GM12878 (cell line): Measurements from ENCODE around the genes MEA1 and PTK7.

- RAMPAGE, long total RNA: no peak
- RRBS, 2 experiments: 2 to 4% methylated on average over 18 of the region's 59 CpGs
CAGE:
- cytosol, long polyA minus RNA: no peak
- cytosol, long polyA plus RNA: no peak
- long polyA plus RNA: no peak
- nucleolus, long total RNA: no peak
- nucleus, long polyA plus RNA: no peak
- nucleus, long total RNA: no peak
Observed at GRCh38 chr6:41560246-41561223, 14.4 kb downstream of the FOXP4 start.

DNA sequence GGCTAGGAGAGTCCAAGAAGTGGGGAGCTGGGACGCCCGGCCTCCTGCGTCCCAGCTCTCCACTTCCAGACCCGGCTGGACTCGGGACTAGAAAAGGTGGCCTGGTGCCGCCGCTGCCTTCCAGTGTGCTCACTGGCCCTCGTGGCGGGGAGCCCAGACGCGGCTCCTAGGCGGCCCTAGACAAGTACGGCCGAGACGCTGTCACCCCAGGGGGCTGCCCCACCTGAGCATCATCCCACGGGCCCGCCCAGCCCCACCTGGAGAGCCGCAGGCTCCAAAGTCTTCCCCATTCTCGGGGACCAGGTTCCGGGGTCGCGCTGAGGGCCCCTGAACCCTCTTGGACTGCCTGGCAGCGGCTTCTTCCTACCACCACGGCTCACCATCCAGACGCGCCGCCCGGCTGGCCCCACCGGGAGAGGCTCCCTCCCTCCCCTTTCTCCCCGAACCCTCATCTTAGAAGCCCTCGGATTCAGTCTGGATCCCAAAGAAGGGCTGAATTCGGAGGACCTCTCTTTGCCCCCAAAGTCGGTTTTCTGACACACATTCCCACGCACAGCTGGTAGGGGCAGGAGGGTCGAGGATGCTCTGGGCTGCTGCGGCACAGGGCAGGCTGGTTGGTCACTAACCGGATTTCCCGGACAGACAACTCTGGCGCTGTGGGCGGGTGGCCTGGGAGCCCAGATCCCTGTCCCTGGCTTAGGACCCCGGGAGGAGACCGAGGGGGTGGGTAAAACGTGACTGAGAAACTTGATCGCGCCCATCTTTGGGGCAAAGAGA is 788 bp upstream of the MDFI start:
- RAMPAGE, long total RNA: no peak
- RRBS, 2 experiments: 15 to 40% methylated on average over 13 to 14 of the region's 45 CpGs
CAGE:
- cytosol, long polyA minus RNA: no peak
- cytosol, long polyA plus RNA: no peak
- long polyA plus RNA: no peak
- nucleolus, long total RNA: no peak
- nucleus, long polyA plus RNA: no peak
- nucleus, long total RNA: no peak

DNA sequence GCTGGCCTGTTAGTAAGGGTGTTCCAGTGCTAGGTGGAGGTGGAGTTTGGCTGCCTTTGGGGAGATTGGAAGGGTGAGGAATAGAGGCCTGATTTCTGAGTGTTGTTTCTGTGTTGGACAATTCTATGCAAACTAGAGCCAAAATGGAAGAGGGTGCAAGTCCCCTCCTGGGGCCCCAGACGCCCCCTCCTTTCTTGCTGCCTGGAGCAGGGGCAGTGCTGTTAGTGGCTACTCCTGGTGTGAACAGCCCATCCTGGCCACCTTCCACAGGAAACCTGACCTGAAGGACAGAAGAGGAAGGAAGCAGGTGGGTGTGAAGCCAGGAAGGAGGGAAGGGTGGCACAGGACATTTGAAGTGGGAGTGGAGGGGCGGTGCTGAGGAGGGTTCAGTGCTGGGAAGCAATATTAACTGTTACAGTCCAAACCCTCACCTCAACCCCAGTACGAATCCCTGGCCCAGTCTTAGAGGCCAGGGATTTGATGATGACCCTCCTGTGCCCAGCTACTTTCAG is 688 bp downstream of the PRICKLE4 start:
- RAMPAGE, long total RNA: no peak
- RRBS, 2 experiments: no CpG with 5 or more reads among the region's 3 CpGs
CAGE:
- cytosol, long polyA minus RNA: no peak
- cytosol, long polyA plus RNA: no peak
- long polyA plus RNA: no peak
- nucleolus, long total RNA: no peak
- nucleus, long polyA plus RNA: no peak
- nucleus, long total RNA: no peak

- RAMPAGE, long total RNA: no peak
- RRBS, 2 experiments: 95 to 100% methylated on average over 1 to 3 of the region's 17 CpGs
CAGE:
- cytosol, long polyA minus RNA: no peak
- cytosol, long polyA plus RNA: no peak
- long polyA plus RNA: no peak
- nucleolus, long total RNA: no peak
- nucleus, long polyA plus RNA: no peak
- nucleus, long total RNA: no peak
Observed at GRCh38 chr6:41932071-41932970, 9.3 kb downstream of the CCND3 start.

DNA sequence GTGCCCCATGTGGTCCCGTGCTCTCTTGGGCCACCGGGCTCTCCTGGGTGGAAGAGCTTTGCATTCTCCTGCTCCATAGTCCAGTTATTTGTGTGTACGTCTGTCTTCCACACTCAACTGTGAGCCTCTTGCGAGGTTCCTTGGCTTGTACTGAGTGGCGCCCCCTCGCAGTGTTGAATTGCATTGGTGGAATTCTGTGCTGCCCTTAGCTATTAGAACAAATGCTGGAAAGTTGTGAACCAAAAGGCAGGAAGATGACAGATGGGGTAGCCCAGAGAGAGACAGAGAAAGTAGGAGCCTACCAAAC is 45.9 kb downstream of the TAF8 start:
- RAMPAGE, long total RNA: no peak
- RRBS, 2 experiments: no CpG with 5 or more reads among the region's 6 CpGs
CAGE:
- cytosol, long polyA minus RNA: no peak
- cytosol, long polyA plus RNA: no peak
- long polyA plus RNA: no peak
- nucleolus, long total RNA: no peak
- nucleus, long polyA plus RNA: no peak
- nucleus, long total RNA: no peak

DNA sequence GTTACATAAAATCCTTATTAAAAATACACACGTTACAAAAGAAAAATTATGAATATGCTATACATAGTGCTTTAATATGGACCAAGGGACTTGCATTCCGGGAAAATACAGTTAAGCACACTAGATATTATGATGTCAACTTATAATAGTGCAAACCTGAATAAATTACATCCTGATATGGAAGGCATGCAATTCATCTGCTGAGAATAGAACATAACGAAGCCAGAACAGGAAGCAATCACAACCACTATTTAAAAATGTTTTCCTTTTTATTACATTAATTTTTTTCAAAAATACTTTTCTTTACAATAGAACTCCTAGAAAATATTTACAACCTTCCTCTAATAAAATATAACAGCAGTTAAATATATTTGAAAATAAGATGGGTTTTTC is 7.8 kb upstream of the MRPS10 start:
- RAMPAGE, long total RNA: no peak
- RRBS, 2 experiments: no CpG with 5 or more reads among the region's 3 CpGs
CAGE:
- cytosol, long polyA minus RNA: no peak
- cytosol, long polyA plus RNA: no peak
- long polyA plus RNA: no peak
- nucleolus, long total RNA: no peak
- nucleus, long polyA plus RNA: no peak
- nucleus, long total RNA: no peak

DNA sequence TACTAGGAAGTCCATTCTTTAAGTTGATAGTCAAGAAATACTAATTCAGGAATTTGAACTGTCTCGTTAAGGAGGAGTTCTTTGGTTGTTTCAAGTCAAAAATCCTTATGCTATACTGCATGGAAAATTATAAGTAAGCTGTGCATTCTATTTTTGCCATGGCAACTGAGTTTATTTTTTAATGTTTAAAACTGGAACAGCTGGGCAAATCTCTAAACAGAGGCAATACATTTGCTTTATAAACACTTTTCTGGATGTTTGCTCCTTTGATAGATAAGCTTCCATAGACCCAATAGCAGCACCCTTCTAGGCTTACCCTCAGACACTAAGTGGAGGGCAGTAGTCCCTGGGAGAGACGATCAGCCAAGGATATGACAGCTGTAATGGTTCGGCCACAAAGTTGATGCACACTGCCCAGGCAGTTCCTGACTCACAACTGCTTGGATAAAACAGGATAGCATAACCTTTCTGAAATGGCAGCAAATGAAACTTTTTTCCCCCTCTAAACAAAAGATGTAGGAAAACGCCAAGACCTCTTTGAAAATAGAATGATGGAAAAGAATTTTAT is 8.5 kb upstream of the MRPS10 start:
- RAMPAGE, long total RNA: no peak
- RRBS, 2 experiments: no CpG with 5 or more reads among the region's 4 CpGs
CAGE:
- cytosol, long polyA minus RNA: start-site peak on the minus strand centred at position 211 of the sequence, 8 bp wide, 8 reads
- cytosol, long polyA plus RNA: no peak
- long polyA plus RNA: no peak
- nucleolus, long total RNA: no peak
- nucleus, long polyA plus RNA: no peak
- nucleus, long total RNA: no peak

- RAMPAGE, long total RNA: no peak
- RRBS, 2 experiments: no CpG with 5 or more reads among the region's 8 CpGs
CAGE:
- cytosol, long polyA minus RNA: no peak
- cytosol, long polyA plus RNA: no peak
- long polyA plus RNA: no peak
- nucleolus, long total RNA: no peak
- nucleus, long polyA plus RNA: no peak
- nucleus, long total RNA: no peak
Observed at GRCh38 chr6:42269564-42270084, 52.0 kb upstream of the MRPS10 start.

GRCh38 chr6:42278109-42278504 is 60.4 kb upstream of the MRPS10 start:
- RAMPAGE, long total RNA: no peak
- RRBS, 2 experiments: no CpG with 5 or more reads among the region's 4 CpGs
CAGE:
- cytosol, long polyA minus RNA: no peak
- cytosol, long polyA plus RNA: no peak
- long polyA plus RNA: no peak
- nucleolus, long total RNA: no peak
- nucleus, long polyA plus RNA: no peak
- nucleus, long total RNA: no peak

DNA sequence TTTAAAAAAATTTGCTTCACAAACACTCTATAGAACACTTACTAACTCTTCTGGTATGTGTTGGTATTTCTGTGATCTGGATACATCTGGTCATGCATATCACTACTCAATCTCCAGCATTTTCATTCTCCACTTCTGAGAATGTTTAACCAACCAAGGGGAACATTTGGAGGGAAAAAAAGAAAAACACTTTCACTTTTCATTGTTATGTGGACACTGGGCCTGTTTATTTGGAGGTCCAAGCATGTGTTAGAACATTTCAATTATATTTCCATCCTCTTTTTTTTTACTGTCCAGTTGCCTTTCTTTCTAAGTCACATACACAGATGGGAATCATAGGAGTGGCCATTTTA is 4.4 kb upstream of the BICRAL start:
- RAMPAGE, long total RNA: no peak
CAGE:
- cytosol, long polyA minus RNA: no peak
- cytosol, long polyA plus RNA: no peak
- long polyA plus RNA: no peak
- nucleolus, long total RNA: no peak
- nucleus, long polyA plus RNA: no peak
- nucleus, long total RNA: no peak

GRCh38 chr6:42783280-42784277 is 1.7 kb downstream of the BICRAL start:
- RAMPAGE, long total RNA: no peak
- RRBS, 2 experiments: under 1 to 1% methylated on average over 9 to 15 of the region's 68 CpGs
CAGE:
- cytosol, long polyA minus RNA: no peak
- cytosol, long polyA plus RNA: no peak
- long polyA plus RNA: start-site peak on the plus strand at chr6:42783438-42784347, 24 and 15 reads in 2 replicates
- nucleolus, long total RNA: no peak
- nucleus, long polyA plus RNA: no peak
- nucleus, long total RNA: no peak

- RAMPAGE, long total RNA: no peak
- RRBS, 2 experiments: no CpG with 5 or more reads among the region's 4 CpGs
CAGE:
- cytosol, long polyA minus RNA: no peak
- cytosol, long polyA plus RNA: no peak
- long polyA plus RNA: start-site peak on the plus strand at chr6:42787549-42787761, 18 and 15 reads in 2 replicates
- nucleolus, long total RNA: no peak
- nucleus, long polyA plus RNA: start-site peak on the plus strand at chr6:42787379-42787955, 51 and 33 reads in 2 replicates
- nucleus, long total RNA: no peak
Observed at GRCh38 chr6:42787574-42788062, 5.8 kb downstream of the BICRAL start.

- RAMPAGE, long total RNA: no peak
- RRBS, 2 experiments: no CpG with 5 or more reads among the region's 3 CpGs
CAGE:
- cytosol, long polyA minus RNA: no peak
- cytosol, long polyA plus RNA: no peak
- long polyA plus RNA: no peak
- nucleolus, long total RNA: no peak
- nucleus, long polyA plus RNA: no peak
- nucleus, long total RNA: no peak
Observed at GRCh38 chr6:42789434-42790354, 7.8 kb downstream of the BICRAL start.

GRCh38 chr6:42804723-42805135 is 22.9 kb downstream of the BICRAL start:
- RAMPAGE, long total RNA: no peak
- RRBS, 2 experiments: no CpG with 5 or more reads among the region's 5 CpGs
CAGE:
- cytosol, long polyA minus RNA: no peak
- cytosol, long polyA plus RNA: no peak
- long polyA plus RNA: no peak
- nucleolus, long total RNA: no peak
- nucleus, long polyA plus RNA: no peak
- nucleus, long total RNA: no peak

GRCh38 chr6:42845243-42845854 is 34.1 kb upstream of the RPL7L1 start:
- RAMPAGE, long total RNA: no peak
- RRBS, 2 experiments: no CpG with 5 or more reads among the region's 19 CpGs
CAGE:
- cytosol, long polyA minus RNA: no peak
- cytosol, long polyA plus RNA: no peak
- long polyA plus RNA: no peak
- nucleolus, long total RNA: no peak
- nucleus, long polyA plus RNA: no peak
- nucleus, long total RNA: no peak

DNA sequence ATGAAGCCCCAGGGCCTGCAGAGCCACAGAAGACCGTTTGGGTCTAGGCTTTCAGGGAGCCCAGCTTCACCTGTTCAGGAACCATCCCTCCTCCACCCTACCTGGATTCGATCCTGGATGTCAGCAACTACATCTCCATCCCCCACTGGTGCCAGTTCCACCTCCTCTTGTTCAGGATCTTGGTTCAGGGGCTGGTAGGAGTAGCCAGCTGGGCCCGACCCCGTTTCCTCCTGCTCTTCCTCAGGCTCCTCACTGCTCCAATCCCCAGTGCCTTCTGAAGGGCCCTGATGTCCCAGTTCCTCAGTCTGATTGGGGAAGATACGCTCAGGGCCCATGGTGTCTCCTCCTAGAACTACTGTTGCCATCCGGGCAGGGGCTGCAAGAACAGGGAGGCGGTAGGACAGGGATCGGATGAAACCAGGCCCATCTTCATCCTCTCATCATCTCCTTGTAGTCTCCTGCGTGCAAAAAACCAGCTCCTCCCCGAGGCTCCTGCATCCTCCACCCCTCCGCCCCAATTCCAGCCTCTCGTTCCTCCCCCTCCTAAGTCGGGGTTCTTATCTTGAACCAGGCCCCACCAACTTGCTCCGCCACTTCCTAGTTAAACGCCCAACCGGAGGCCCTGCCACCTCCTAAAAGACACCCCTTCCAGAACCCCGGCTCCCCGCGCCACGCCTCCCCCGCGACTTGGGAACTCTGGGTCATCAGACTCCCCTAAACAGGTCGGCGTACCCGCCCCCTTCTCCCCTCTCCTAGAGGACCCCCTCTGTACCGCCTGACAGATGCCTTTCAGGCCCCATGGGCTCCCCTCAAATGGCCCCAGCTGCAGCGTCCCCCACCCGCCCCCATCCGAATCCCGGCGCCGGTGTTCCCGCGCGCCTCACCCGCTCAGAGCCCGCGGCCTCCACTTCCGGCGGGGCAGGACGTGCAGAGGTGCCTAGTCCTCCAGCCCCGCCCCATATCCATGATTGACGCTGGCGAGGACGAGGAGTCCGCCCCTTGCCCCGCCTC is at the start of gene MEA1:
Gene MEA1, minus strand, starts transcription at position 933 of the 1,011 bp plus-strand sequence.
- RAMPAGE, long total RNA: start-site peak on the minus strand centred at position 728 of the sequence, 376 bp wide, 1,181 and 980 reads in 2 replicates
- RRBS, 2 experiments: 2 to 3% methylated on average over 7 to 9 of the region's 47 CpGs
CAGE:
- cytosol, long polyA minus RNA: start-site peak on the minus strand centred at position 936 of the sequence, 7 bp wide, 30 reads
- cytosol, long polyA plus RNA: no peak
- long polyA plus RNA: no peak
- nucleolus, long total RNA: start-site peak on the minus strand centred at position 566 of the sequence, 233 bp wide, 18 reads; start-site peak on the minus strand centred at position 910 of the sequence, 8 bp wide, 20 reads
- nucleus, long polyA plus RNA: start-site peak on the minus strand centred at position 903 of the sequence, 26 bp wide, 54 and 63 reads in 2 replicates
- nucleus, long total RNA: no peak

GRCh38 chr6:43075781-43076956 is at the start of gene PTK7:
PTK7 (plus strand) TSS chr6:43076314.
- RAMPAGE, long total RNA: no peak
- RRBS, 2 experiments: 1 to 2% methylated on average over 27 to 47 of the region's 102 CpGs
CAGE:
- cytosol, long polyA minus RNA: no peak
- cytosol, long polyA plus RNA: start-site peak on the plus strand at chr6:43076271-43076358, 52 and 49 reads in 2 replicates
- long polyA plus RNA: start-site peak on the plus strand at chr6:43076261-43076886, 22 and 44 reads in 2 replicates
- nucleolus, long total RNA: no peak
- nucleus, long polyA plus RNA: no peak
- nucleus, long total RNA: no peak

DNA sequence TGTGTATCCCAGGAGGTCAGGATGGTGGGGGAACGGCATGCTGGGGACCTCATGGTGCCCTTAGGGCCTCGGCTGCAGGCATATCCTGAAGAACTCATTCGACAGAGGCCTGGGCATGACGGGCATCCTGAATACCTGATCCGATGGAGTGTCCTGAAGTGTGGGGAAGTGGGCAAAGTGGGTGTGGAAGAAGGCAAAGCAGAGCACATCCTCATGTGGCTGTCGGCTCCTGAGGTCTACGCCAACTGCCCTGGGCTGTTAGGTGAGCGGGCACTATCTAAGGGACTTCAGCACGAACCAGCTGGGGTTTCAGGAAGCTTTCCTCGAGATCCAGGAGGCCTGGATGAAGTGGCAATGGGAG is 2.3 kb downstream of the CUL9 start:
- RAMPAGE, long total RNA: no peak
- RRBS, 2 experiments: no CpG with 5 or more reads among the region's 10 CpGs
CAGE:
- cytosol, long polyA minus RNA: no peak
- cytosol, long polyA plus RNA: no peak
- long polyA plus RNA: no peak
- nucleolus, long total RNA: no peak
- nucleus, long polyA plus RNA: no peak
- nucleus, long total RNA: no peak

DNA sequence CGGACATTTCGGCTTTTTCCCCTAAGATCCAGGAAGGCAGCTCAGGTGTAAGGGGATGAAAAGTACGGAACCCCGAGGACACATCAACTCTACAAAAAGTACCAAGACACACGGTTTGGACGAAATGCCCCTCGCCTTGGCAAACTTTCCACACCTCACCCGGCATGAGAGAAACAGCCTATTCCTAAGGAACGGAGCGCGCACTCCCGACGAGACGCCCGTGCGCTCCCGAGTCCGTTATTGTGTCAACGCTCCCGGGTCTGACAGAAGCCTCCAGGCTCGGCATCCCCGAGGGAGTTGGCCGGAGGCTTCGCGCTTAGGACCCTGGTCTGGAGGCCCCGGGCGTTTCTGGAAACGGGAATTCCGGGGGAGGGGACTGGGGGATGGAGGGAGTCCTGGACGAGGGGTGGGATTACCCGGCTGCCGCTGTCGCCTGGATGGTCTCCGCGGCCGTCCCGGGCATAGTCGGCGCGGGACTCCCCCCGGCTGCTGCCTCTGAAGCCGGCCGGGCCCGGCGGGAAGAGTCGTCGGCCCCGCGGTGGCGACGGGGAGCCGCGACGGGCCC is 814 bp downstream of the ZNF318 start:
- RAMPAGE, long total RNA: no peak
- RRBS, 2 experiments: 2% methylated on average over 19 to 29 of the region's 54 CpGs
CAGE:
- cytosol, long polyA minus RNA: no peak
- cytosol, long polyA plus RNA: no peak
- long polyA plus RNA: no peak
- nucleolus, long total RNA: no peak
- nucleus, long polyA plus RNA: no peak
- nucleus, long total RNA: no peak

DNA sequence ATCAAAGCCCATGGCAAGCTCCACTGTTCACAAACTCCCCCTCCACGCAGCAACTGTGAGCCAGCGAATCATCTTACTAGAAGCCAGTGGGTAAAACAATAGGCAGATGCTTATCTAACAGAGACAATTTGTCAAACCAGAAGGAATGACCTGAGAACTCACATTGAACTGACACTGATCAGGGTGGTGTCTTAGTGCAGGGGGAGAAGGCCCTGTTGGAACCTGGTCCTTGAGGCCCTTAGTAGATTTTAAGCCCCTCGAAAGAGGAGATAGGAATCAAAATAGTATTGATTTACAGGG is 4.5 kb downstream of the MRPS18A start:
- RAMPAGE, long total RNA: no peak
- RRBS, 2 experiments: no CpG with 5 or more reads among the region's 3 CpGs
CAGE:
- cytosol, long polyA minus RNA: no peak
- cytosol, long polyA plus RNA: no peak
- long polyA plus RNA: no peak
- nucleolus, long total RNA: no peak
- nucleus, long polyA plus RNA: no peak
- nucleus, long total RNA: no peak